Renal cortical epithelial cell (primary cell): ENCODE results near the gene MAFF.

DNA sequence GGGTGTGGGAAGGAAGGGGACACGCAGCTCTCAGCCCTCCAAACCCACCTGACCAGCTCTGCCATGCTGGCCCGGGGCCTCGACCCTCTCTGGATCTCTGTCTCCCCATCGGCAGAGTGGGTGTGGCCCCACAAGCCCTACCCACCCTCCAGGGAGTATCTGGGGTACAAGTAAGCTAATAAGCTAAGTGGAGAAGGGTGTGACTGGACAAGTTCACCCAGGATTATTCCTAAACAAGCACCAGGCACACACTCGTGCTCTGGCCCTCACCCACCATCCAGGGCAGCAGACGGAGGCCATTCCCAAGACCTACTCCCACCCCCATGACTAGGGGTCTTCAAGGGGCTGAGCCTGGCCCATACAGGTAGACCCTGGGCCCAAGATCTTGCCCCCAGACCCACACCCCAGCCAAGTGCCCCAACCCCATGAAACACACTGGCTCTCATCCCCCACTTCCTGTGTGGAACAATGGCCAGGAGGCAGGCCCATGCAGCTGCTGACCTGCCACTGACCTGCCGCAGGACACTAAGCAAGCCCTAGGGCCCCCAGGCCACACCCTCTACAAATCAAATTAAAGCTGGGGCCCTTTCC is 10.4 kb downstream of the CARD10 start:
- RRBS = no CpG with 5 or more reads among the region's 7 CpGs

DNA sequence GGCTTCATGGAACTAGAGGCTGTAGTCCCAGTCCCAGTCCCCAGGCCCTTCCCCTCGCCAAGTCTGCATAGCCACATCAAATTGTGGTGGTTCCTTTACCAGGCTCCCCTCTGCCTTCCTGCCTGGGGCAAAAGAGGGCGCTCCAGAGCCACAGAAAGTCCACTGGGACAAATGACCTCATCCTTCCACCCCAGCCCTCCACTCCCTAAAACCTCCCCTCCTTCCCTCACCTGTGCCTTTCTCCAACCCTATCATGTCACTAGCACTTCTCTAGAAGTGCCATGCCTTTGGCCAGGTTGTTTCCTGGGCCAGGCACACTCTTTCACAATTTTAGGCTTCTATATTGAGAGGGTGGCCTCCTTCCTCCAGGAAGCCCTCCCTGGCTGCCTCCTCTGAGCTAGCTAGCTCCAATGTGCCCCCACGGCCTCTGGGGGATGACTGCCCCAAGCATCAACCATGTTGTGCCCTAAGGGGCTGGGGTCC is 15.1 kb upstream of the CDC42EP1 start:
- RRBS = no CpG with 5 or more reads among the region's 3 CpGs

- RRBS = 14% methylated on average over 16 of the region's 37 CpGs
Measured at GRCh38 chr22:37545668-37546814, 14.2 kb upstream of the CDC42EP1 start.

- RRBS = no CpG with 5 or more reads among the region's 11 CpGs
Measured at GRCh38 chr22:37581387-37581880, 1.5 kb upstream of the LGALS2 start.

DNA sequence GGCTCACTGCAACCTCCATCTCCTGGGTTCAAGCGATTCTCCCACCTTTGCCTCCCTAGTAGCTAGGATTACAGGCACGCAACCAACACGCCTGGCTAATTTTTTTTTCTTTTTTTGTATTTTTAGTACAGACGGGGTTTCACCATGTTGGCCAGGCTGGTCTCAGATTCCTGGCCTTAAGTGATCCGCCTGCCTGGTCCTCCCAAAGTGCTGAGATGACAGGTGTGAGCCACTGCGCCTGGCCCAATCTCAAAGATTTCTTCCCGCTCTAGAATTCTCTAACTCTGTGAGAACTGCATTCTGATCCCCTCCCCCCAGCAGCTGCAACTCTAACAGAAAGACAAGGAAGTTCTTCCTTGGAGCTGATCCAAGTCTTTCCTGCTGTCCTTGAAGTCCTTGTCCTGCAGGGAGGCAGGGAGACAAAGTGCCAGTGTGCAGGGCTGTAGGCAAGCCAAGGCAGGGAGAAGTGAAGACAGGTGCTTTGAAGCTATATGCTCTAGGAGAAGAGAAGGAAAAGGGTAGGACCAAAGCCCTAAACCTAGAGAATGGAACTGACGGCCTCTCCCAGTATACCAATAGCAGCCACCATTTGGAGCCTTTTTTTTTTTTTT is 9.5 kb upstream of the GGA1 start:
- RRBS = no CpG with 5 or more reads among the region's 8 CpGs

- RRBS = no CpG with 5 or more reads among the region's 11 CpGs
Measured at GRCh38 chr22:37607832-37608061, 887 bp upstream of the GGA1 start.

GRCh38 chr22:37627142-37628059 is 12.1 kb upstream of the SH3BP1 start:
- RRBS = no CpG with 5 or more reads among the region's 17 CpGs

DNA sequence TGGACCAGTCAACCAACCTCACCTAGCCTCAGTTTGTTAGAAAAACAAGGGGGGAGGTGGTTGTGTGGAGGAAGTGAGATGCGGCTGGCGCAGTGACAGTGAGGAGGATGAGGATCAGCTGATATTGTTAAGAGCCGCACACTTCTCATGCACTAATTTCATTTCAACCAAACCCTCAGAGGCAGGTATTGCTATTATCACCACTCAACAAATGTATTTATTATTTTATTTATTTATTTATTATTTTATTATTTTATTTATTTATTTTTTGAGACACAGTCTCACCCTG is 2.0 kb downstream of the LGALS1 start:
- RRBS = no CpG with 5 or more reads among the region's 3 CpGs

- RRBS = no CpG with 5 or more reads among the region's 9 CpGs
Measured at GRCh38 chr22:37684807-37685260, 1.3 kb upstream of the NOL12 start.

DNA sequence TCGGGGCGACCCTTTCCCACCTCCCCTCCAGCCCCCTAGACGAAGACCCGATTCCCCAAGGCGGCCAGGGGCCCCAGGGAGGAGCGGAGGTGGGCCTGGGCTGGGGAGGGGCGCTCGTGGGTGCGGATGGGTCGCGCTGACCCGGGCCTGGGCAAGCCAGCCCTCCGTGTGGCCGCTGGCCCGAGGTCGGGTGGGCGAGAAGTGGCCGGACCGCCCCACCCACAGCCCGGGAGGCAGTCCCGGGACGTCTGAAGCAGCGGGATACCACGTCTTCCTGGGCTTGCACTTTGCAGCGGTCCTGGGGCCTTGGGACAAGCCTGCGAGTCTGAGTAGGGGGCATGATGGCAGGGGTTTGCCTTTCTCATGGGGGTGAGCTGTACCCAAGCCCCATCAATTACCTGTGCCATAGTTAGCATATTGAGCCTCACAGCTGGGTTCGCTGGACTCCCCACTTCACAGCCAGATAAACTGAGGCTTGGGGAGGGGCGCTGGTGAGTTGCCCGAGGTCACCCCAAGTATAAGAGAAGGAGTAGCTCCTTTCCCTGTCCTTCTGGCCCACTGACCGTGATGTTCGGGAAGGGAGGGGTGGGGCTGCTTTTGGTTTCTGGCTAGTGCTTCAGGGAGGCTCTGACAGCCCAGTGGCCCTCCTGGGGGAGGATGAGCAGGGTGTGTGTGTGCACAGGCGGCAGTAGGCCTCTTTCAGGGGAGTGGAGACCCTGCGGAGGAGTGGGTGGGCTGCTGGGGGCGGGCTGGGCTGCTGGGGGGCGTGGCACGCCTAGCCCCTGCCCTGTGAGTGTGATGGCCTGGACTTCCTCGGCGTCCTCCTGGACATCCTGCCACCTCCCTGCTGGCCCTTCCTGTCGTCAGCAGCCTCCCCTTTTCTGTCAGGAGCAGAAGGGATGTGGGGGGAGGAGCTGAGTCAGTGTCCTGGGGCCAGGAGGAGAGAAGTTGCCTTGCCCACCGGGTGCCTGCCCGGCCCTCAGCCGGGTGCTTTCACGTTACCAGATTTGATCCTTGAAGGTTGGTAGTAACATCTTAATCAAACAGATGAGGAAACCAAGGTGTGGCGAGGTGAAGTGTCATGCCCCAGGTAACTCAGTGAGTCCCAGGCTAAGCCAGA is 50.2 kb downstream of the TRIOBP start:
- RRBS = 1% methylated on average over 7 of the region's 44 CpGs

GRCh38 chr22:37817557-37818382 is 5.4 kb upstream of the GALR3 start:
- RRBS = no CpG with 5 or more reads among the region's 31 CpGs

DNA sequence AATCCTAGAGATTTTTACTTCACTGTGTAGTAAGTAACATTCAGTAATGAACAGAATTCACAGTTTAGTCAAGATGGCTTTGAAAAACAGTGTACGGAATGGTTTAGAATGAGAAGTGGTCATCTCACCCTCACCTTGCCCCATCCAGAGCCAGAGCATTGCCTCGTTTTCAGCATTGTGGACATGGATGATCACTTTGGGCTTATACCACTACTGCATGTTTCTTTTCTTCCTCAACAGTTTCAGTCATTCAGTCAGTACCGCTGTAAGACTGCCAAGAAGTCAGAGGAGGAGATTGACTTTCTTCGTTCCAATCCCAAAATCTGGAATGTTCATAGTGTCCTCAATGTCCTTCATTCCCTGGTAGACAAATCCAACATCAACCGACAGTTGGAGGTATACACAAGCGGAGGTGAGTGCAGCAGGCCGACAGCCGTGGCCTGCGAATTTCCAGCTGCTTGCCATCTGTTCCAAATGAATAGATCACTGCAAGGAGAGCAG is 20.8 kb downstream of the EIF3L start:
- RRBS = no CpG with 5 or more reads among the region's 9 CpGs

DNA sequence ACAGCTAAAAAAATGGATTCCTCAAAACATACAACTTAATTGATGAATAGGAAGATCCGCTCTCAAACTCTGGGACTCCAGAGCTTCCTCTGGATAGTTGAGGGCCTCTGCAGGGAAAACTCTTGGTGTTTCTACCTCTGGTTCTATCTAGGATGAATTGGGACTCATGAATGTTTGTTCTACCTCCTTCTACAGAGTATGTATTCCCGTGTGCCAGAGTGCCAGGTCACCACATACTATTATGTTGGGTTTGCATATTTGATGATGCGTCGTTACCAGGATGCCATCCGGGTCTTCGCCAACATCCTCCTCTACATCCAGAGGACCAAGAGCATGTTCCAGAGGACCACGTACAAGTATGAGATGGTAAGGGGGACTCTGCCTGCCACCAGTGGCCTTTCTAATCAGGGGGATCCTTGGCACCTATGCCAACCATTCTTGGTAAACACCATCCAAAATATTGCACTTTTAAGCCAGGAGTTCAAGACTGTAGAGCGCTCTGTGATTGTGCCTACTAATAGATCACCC is 26.5 kb downstream of the EIF3L start:
- RRBS = no CpG with 5 or more reads among the region's 8 CpGs

DNA sequence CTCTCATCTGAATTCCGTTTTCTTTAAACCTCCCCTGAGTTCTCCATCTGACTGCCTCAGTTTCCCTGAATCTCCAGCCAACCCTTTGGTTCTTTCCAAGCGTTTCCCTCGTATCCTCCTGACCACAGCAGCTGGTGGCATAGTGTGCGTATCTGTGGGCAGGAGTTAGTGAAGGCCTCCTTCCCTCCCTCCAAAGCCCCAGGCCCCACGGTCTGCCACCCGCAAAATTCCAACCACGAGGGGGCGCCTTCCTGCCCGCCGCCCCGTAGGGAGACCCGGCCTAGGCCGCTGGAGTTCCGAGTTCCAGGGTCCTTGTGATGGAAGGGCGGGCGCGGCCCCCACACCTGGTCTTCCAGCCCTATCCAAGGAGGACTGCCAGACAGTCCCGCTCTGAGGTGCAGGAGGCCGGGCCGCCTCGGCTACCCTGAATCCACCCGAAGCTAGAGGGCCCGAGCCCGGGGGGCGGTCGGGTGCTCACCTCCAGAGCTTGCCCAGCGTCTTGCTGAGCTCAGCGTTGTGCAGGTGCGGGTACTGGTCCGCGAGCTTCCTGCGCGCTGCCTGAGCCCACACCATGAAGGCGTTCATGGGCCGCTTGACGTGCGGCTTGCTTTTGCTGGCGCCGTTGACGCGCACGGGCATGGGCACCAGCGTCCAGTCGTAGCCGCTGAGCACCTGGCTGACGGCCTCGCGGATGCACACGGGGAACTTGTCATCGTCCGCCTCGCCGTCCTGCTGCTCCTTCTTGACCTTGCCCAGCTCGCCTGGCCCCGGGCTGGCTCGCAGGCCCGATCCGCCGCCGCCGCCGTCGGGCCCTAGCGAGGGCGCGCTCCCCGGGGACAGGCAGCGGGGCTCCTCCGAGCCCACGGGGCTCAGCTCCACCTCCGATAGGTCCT is 1.2 kb downstream of the SOX10 start:
- RRBS = 26% methylated on average over 23 of the region's 71 CpGs

DNA sequence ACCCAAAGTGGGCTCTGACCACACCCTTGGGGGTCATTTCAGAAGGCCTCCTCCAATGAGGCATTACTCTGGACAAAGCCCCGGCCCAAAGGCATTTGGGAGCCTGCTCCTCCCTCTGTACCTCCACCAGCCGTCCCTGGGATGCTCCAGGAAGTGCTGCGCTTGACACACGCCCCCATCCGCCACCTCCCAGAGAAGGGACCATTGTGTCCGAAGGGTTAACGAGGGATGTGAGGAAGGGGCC is 31.8 kb upstream of the SOX10 start:
- RRBS = no CpG with 5 or more reads among the region's 7 CpGs

DNA sequence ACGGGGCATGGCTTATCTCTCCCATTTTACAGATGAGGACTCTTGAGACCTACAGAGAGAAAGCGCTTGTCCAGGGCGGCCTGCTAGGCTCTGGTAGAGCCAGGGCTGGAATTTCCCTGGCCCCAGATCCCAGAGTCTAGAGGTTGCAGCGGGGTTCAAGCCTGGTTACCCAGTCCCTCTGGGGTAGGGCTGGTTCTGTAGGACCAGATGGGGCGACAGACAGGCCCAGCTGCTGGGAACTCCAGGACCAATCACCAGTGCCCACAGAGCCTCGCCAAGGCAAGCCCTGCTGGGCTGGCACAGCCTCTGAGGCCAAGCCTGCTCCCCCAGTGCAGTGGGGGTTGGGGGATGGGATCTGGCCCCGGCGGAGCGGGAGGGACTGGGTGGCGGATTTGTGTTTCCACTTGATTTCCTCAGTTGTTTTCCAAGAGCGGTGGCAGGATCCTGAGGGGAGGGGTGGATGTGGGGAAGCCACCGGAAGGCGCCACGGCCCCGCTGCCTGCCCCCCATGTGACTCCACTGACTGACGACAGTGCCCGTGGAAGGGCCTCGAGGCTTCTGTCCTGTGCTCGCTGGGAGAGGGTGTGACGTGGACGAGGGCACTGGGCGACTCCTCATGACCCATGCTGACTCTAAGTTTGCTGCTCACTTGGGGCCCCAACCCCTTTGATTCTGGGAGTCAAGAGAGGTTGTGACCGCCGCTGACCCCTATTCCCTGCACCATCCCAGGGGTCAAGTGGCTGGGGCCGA is 23.8 kb upstream of the PICK1 start:
- RRBS = no CpG with 5 or more reads among the region's 25 CpGs

- RRBS = no CpG with 5 or more reads among the region's 6 CpGs
Measured at GRCh38 chr22:38167304-38167822, 14.3 kb downstream of the PLA2G6 start.

DNA sequence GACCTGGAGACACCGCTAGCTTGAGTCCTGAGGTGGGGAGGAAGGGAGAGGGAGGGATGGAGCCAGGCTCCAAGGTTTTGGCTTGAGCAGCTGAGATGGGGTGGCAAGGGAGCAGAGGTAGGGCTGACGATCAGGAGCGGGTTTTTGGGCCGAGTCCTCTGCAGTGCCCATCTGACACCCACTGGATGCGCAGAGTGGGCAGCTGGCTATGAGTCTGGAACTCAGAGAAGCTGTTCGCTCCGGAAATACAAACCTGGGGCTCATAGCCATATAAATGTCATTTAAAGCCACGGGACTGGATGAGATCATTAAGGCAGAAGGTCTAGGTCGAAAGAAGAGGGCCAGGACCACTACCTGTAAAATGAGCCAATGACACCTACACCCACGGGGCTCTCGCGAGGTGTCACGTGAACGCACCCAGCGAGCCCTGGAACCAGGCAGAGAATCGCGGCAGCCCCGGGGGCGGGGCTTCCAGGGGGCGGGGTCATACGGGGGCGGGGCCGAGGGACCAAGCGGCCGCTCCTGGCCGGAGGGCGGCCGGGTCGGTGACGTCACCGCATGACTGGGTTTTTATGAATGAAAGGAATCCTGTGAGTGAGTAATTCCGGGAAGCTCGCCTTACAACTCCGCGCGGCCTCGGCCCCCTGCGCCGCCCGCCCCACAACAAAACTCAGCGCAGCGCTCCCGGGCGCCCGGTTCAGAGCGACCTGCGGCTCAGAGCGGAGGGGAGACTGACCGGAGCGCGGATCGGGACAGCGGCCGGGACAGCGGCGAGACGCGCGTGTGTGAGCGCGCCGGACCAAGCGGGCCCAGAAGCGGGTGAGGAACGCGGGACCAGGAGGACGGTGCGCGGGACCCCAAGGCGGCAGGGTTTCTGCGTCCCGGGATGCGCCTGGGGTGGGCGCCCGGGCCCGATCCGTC is at the start of gene MAFF:
MAFF (plus strand) TSS at position 601 of the 921 bp plus-strand sequence.
- RRBS = 1% methylated on average over 37 of the region's 77 CpGs

DNA sequence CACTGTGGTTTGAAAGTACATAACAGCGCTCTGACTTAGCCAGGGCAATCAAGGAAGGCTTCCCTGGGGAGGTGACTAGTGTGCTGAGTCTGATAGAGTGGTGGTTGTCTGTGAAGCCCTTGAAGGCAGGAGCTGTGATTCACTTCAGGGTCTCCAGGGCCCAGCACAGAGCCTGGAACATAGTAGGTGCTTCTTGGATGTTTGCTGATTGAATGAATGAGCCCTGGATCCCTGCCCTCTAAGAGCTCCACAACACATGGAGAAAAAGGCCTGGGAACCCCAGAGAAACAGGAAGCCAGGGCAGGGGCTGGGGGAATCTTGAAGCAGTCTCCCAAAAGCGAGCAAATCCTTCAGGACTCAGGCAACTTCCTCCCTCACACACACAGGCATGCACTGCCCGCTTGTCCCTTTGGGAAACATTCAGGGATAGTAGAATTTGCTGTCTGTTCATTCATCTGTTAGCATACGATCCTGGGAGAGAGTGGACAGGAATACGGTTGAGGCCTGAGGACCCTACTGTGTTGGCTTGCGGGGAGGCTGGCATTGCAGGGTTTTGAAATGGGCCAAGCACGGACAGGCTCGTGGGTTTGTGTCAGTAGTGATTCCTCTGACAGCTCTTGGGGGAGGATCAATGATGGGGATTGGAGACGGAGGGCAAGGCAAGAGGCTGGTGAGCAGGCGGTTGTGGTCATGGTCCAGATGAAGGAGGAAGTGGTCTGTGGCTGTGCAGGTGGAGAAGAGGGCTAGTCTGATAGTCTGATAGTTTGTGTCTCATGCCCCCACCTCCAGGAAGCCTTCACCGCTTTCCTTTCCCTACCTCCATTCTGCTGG is 2.7 kb downstream of the MAFF start:
- RRBS = no CpG with 5 or more reads among the region's 11 CpGs

GRCh38 chr22:38205188-38205846 is 3.5 kb downstream of the MAFF start:
- RRBS = no CpG with 5 or more reads among the region's 13 CpGs